Measurements from ENCODE around the gene CAPN9.

GRCh38 chr1:229069991-229070664, 200.8 kb upstream of the RAB4A start:
- PRO-cap = no peak
- RAMPAGE, long total RNA = no peak

- PRO-cap = no peak
- RAMPAGE, long total RNA = no peak
Observed at GRCh38 chr1:229129818-229130780, 140.8 kb upstream of the RAB4A start.

GRCh38 chr1:229253625-229254033, 17.3 kb upstream of the RAB4A start:
- PRO-cap = no peak
- RAMPAGE, long total RNA = no peak

DNA sequence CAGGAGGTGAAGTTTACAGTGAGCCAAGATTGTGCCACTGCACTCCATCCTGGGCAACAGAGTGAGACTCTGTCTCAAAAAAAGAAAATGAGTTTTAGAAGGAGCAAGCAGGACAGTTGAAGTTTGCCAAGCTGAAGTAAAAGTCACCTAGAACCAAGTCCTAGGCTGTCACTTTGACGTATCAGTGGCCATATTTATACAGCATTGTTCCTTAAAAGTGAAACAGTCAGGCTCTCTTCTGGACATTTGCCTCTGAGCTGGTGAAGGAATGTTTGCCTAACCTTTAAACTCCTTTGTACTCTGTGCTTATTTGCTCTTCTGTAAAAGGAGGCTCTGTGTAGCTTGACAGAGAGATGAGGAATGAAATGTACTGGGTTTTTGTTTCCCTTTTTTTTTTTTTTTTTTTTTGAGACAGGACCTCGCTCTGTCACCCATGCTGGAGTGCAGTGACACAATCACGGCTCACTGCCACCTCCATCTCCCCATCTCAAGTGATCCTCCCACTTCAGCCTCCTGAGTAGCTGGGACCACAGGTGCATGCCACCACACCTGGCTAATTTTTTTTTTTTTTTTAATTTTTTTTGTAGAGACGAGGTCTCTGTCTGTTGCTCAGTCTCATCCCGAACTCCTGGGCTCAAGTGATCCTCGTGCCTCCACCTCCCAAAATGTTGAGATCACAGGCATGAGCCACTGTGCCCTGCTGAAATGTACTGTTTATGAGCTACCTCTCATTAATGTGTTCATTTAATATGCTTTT, 2.9 kb downstream of the RAB4A start:
- PRO-cap = no peak
- RAMPAGE, long total RNA = no peak

DNA sequence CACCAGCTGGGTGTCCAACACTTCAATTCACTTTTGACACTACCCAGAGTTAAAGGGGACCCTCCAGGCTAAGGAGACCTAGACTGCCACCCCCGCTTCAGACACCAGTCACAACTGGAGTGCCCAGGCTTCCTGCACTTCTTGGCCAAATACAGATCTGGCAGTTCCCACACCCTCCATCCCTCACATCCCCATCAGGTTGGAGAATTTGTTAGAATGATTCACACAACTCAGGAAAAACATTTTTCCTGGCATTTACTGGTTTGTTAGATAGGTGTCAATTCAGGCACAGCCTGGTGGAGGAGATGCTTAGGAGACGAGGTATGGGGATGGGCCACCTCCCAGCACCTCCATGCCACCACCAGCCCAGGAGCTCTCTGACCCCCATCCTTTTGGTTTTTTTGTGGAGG, 21.9 kb downstream of the RAB4A start:
- PRO-cap = no peak
- RAMPAGE, long total RNA = no peak

DNA sequence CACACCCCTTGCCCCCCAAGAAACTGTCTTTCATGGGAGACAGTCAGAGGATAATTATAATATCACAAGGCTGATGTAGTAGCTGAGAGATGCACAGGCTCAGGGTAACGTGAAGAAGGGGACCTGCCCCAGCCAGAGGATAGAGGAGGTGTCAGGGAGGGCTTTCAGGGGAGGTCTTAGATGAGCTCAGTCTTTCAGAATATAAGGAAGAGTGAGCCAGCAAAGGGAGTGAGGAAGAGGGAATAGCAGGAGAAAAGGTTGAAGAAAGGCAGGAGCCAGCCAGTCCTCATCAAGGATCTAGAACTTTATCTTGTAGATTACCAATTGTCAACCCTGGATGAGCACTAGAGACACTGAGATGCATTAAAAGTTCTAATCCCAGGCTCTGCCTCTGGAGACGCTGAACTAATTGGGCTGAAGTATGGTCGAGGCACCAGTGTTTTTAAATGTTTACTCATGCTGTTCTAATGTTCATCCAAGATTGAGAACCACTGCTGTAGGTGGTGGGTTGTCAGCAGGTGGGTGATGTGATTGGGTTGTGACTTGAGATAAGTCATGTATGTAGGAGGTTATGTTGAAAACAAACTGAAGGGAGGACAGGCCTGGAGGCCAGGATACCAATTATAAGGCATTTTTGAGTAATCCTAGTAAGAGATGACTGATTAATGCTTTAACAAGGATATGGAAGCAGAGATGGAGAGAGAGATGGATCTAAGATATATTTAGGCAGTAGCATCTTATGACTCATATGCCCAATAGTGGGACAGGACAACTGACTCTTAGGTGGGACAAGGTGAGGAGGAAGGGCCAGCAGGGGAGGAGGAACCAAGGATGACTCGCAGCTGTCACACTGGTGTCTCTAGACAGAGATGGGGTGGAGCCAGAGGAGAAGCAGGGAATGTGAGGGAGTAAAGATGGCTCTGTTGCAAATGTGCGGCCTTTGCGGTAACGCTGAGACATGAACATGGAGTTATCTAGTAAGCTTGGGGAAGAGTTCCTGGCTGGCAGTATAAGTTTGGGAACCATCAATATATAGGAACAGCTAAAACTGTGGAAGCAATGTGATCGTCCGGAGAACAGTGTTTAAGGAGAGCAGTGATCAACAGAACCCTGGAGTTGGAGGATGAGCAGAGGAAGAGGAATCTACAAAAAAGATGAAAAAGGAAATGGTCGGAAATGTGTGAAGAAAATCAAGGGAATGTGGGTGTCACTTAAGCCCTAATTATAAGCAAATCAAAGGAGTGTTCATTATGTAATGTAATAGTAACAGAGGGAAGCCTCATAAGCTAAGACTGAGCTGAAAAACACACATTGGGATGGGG, 29.3 kb downstream of the RAB4A start:
- PRO-cap = no peak
- RAMPAGE, long total RNA = no peak

DNA sequence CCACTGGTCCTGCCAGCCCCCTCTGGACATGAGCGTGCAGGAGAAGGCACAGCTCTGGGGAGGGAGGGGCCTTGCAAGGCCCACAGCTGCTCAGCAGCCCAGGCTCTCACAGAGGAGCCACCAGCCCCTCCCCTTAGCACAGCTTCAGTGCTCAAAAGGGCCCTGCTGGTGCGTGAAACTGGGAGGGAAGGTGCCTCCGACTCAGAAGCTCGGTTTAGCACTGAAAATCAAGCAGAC, 210.8 kb upstream of the GALNT2 start:
- PRO-cap = no peak
- RAMPAGE, long total RNA = no peak

GRCh38 chr1:230073325-230074020, 6.4 kb downstream of the GALNT2 start:
- PRO-cap = no peak
- RAMPAGE, long total RNA = no peak

- PRO-cap = no peak
- RAMPAGE, long total RNA = no peak
Observed at GRCh38 chr1:230168515-230169303, 101.7 kb downstream of the GALNT2 start.

DNA sequence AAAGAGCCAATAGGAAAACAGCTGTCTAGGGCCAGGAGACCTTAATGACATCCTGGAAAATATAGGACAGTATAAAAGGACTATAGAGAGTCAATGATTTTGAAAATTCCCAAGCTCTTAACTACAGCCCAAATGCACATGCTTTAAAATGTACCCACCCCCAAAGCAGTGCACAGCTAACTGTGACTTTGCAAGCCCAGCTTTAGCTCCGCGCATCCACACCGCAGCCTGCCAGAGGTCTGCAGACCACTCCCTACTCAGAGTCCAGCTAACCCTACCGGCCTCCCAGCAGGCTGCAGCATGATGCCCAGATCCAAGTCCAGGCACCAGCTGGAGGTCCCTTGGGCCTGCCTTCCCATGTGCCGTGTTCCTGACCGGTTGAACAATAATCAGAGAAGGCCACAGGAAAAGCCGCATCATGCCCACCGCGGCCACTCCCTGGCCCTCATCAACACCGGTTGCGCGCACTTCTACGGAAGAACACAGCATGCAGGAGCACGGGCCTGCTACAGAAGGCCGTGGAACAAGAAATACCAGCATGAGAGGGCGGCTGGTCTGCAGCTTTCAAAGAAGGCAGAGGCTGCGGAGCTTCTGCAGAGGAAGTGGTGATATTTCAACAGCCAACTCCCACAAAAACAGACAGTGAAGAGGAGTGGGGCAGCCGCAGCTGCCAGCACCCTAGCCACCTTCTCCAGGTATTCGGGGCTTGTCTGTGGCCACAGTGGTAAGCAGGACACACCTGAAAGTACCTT, 1.7 kb downstream of the PGBD5 start:
- PRO-cap = no peak
- RAMPAGE, long total RNA = no peak

GRCh38 chr1:230427985-230428509, 1.9 kb upstream of the PGBD5 start:
- PRO-cap = no peak
- RAMPAGE, long total RNA = no peak

DNA sequence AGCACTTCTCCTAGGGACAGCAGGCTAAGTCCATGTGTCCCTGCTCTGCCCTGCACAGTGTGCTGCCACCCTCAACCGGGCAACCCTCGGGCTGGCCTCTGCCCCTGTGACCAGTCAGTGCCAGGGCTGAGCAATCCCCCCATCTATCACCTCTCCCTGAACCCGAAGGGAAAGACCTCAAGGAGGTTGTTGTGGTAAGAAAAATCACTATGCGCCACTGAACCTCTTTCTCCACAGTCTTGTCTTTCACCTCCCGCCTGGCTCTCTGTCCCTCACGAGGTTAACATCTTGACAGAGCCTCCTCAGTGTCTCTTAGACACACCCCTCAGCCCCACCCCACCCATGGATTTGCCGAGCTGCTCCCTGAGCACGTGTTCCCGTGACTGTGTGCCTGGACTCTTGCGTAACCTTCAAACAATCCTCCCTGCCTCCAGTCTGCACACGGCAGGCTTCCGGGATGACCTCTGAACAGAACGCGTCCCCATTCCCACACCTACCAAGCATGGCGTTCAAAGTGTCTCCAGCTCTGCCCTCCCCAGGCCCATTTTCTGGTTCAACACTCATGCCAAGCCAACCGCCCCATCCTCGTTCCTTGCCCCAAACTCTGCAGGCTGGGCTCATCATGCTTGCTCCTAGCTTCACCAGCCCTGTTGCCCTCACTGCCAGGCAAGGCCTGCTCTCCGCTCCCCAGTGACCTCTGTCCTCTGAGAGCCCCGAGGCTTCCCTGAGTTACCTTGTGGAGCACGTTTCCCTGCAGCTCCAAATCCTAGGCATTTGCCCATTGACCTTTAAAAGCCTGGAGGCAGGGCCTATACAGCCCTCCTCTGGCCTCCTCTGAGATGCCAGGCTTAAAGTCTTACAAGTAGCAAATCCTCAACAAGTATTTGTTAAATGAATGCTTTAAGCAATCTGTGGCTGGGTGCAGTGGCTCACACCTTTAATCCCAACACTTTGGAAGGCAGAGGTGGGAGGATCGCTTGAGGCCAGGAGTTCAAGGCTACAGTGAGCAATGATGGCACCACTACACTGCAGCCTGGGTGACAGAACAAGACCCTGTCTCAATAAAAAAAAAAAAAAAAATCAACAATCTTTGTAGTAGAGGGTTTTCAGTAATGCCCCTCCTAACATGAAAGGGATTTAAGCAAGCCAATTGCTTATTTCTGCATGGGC, 5.2 kb downstream of the AGT start:
- PRO-cap = no peak
- RAMPAGE, long total RNA = no peak

DNA sequence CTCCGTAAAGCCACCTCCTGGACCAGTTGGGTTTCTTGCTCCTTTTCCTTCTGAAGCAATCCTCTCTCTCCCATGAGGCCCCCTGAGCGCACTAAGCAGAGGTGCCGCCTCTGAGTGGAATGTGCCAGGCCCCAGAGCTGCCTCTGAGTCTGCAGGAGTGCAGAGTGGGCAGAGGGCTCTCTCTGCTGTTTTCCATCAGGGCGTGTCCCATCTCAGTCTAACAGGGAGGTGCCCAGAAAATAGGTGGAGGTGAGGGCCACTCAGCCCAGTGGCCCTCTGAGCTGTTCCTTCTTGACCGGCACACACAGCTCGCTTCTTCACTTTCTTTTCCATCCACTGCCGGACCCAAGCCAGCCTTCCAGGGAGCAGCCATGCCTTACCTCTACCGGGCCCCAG, at the start of gene CAPN9:
CAPN9 (plus strand) TSS at position 263 of the 396 bp plus-strand sequence.
- PRO-cap = no peak
- RAMPAGE, long total RNA = no peak

DNA sequence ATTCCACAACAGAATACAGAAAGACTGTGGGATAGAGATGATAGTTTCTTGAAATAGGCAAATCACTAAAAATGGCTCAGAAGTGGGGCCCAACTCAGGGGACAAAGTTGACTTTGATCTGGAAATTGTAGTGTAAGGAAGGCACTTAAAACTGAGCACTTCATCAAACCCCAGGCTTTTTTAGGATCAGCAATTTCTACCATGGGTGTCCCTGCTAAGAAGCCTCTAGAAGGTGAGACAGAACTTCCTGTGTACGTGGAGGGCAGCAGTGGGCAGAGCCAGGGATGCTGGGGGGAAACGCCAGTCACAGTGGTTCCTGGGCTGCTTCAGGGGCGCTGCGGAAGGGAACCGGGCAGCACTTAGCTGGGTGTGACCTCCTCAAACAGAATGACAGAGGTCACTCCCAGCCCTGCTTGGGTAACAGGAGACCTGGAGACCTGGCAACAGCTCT, 20.6 kb downstream of the C1orf198 start:
- PRO-cap = no peak
- RAMPAGE, long total RNA = no peak

DNA sequence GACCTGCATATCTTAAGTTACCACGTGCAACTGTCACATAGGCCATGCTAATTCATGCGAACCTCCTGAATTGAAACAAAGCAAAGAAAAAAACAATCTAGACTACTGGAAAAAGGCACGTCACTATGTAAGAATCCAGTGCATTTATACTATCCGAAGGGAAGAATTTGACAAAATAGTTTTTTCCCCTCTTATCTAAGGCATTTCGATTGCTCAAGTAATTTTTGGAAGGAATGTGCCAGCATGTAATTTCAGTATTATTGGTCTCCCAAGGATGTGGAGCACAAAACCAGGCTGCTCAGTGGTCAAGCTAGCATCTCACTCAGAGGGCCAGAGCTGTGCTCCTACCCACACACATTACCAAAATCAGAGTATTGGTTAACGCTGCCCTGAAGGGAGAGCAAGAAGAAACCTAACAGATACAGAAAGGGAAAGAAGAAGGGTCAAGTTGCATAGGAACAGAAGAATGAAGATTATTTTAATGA, 31.6 kb upstream of the C1orf198 start:
- PRO-cap = no peak
- RAMPAGE, long total RNA = no peak

DNA sequence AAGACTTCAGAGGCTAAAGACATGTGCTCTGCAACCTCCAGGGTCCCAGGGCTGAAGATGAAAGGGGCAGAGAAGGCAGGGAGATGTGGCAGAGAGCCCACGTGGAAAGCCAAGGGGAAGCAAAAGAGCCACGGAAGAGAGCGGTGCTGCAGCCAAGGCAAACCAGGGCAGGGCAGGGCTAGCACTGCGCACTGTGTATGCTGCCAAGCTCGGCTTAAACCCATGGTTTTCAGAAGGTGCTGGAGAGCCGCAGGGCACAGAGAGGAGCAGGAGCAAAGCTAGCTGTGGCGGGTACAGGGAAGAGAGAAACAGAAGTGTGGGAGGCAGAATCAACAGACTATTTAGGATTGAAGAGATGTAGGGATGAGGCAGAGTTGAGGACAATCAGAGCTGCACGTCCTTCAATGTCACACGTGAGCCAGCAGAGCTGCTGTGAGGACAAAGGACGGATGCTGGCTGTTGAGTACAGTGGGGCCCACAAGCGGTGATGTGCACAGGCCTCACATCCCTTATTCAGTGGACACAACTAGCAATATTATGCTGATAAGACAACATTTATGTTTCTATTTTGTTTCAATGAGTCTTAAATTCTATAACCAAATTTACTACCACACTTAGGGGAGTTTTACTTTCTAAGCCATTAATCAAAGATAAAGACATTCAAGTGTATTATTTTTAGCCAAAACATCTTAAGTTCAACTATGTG, 42.0 kb upstream of the C1orf198 start:
- PRO-cap = no peak
- RAMPAGE, long total RNA = no peak

DNA sequence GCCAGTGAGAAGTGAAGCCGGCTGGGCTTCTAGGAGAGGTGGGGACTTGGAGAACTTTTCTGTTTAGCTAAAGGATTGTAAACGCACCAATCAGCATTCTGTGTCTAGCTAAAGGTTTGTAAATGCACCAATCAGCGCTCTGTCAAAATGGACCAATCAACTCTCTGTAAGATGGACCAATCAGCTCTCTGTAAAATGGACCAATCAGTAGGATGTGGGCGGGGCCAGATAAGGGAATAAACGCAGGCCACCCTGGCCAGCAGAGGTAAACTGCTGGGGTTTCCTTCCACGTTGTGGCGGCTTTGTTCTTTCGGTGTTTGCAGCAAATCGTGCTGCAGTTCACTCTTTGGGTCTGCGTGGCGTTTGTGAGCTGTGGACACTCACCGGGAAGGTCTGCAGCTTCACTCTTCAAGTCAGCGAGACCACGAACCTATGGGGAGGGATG, 20.0 kb downstream of the EXOC8 start:
- PRO-cap = no peak
- RAMPAGE, long total RNA = no peak

- PRO-cap = no peak
- RAMPAGE, long total RNA = no peak
Observed at GRCh38 chr1:231395192-231396183, 26.6 kb downstream of the EGLN1 start.

DNA sequence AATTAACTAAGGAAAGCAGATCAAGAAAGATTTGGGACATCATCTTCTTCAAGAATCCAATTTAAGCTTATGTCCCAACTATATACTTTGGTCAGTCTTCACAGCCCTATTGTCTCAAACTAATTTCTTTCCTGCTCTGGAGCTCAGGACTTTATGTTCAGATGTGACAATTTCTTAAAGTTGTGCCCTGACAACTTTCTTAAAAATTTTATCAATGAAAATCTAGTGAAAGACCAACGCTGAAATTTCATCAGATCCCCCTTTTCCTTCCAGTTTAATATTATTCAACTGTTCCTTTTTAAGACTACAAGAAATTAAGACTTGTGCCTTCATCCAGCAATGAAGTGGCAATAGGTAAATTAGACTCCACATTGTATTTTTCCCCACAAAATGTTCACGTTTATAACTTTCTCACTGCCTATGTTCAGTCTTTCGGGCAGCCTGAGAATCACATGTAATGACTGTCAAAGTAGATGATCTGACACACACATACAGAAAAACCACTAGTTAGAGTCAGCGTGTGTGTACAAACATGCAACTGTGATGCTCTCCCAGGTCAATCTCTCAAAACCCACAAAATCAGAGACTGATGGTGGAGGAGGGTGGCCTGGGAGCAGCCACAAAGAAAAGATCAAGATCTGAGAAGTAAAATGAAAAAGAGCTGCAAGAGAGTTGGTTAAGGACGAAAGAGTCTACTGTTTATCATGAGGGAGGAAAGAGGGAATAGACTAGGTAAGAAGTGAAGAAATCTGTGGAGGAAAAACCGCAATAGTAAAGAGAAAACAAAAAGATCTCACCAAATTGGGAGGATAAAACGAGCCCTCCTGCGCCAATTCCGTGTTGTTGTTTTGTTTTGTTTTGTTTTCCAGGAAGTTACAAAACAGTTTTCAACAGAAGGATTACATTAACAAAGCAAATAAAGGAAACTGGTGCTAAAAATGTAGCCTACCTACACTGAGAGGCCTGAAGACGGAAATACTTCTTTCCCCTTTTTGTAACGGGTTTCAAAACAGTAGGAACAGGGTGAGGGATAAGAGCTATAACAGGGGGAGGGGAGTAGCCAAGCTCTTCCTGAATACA, 2.4 kb downstream of the EGLN1 start:
- PRO-cap = unidirectional peak, plus-strand start at position 1,007 of the sequence
- RAMPAGE, long total RNA = no peak

DNA sequence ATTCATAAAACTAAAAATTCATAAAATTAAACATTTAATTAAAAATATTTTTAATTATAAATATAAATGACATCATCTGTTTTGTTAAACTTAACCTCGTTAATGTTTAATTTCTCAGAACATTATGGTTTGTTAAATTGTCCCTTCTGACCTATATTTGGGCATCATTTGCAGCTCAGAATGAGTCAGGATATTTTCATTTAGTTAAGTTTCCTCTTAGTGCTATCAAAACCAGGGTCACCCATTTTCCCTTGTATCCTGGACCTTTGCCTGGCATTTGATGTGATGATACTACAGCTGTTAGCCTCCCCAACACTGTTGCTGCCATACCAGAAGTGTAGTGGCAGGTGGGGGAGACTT, 30.2 kb downstream of the TSNAX start:
- PRO-cap = no peak
- RAMPAGE, long total RNA = no peak